HT1080 (cell line): ENCODE measurements around a stretch of chr7.

DNA sequence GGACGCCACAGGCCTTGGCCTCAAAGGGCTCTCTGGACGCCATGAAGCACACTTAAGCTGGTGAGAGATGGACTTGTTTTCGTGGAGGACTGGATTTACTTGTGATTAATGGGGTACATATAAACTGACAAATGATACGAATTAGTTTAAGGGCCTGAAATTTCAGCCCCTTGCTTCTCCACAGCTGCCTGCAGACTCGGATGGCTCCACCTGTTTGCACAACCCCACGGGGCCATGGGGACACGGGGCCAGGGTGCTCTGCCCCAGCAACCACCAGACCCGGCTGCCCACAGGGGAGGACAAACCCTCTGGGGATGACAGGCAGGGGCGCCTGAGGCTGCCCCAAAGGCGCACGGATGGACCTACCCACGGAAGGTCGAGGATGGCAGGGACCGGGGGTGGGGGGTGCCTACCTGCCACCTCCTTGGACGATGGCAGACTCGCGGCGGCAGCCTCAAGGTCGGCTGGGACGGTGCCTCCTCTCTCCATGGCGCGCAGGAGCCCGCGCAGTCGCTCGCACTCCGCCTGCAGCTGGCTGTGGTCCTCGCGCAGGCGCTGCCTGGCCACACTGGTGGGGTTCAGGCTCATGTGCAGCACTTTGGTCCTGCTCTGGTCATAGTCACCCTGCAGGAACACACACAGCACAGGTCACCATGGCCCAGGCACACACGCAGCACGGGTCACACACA lies 266.3 kb downstream of the ELFN1 start:
RAMPAGE:
- cytosol, long total RNA: no peak
- long total RNA: no peak
- nucleus, long total RNA: no peak

GRCh38 chr7:2008872-2009621 lies 223.7 kb downstream of the MAD1L1 start:
RAMPAGE:
- cytosol, long total RNA: no peak
- long total RNA: no peak
- nucleus, long total RNA: no peak

GRCh38 chr7:2082124-2082761 lies 150.5 kb downstream of the MAD1L1 start:
RAMPAGE:
- cytosol, long total RNA: no peak
- long total RNA: no peak
- nucleus, long total RNA: no peak

RAMPAGE:
- cytosol, long total RNA: no peak
- long total RNA: no peak
- nucleus, long total RNA: no peak
Measured at GRCh38 chr7:2116747-2117525, 115.8 kb downstream of the MAD1L1 start.

DNA sequence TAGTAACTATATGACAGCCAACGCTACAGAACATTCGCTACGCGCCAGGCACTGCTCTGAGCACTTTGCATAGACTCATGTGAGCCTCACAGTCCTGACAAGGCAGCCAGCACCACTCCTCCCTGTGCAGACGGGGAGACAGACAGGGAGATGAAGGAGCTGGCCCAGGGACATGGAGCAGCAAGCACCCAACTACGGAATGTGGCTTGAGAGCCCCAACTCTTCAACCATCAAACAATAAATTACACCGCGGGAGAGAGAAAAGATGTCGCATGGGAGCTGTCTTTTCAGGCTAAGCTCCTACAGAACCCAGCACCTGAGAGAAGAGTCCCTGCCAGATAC lies 18.7 kb downstream of the MAD1L1 start:
RAMPAGE:
- cytosol, long total RNA: no peak
- long total RNA: no peak
- nucleus, long total RNA: no peak

DNA sequence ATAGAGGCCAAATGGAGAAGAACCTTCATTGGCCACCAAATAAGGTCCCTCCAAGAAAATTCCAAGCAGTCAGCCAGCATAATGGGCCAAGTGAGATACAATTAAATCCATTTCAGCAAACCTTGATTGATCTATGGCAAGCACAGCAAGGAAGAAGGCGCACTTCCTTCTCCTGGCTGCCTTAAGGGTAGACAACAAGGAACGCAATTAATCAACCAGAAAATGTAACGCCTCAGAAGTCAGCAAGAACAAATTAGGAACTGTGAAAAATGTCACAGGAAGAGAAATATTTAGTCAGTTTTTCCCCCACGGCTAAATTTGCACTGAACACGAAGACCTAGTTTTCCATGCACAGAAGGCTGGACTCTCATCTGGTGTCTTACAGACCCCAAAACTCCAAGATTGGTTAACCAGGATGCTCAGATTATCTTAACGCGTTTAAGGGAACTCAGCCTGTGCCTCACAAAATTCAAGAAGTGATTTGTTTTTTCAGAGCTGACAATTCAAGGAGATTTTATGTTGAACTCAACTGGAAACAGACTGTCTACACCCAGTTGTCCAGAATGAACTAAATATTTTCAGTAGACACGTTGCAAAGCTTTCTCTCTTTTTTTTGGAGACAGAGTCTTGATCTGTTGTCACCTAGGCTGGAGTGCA lies 14.3 kb downstream of the SNX8 start:
RAMPAGE:
- cytosol, long total RNA: no peak
- long total RNA: no peak
- nucleus, long total RNA: no peak

DNA sequence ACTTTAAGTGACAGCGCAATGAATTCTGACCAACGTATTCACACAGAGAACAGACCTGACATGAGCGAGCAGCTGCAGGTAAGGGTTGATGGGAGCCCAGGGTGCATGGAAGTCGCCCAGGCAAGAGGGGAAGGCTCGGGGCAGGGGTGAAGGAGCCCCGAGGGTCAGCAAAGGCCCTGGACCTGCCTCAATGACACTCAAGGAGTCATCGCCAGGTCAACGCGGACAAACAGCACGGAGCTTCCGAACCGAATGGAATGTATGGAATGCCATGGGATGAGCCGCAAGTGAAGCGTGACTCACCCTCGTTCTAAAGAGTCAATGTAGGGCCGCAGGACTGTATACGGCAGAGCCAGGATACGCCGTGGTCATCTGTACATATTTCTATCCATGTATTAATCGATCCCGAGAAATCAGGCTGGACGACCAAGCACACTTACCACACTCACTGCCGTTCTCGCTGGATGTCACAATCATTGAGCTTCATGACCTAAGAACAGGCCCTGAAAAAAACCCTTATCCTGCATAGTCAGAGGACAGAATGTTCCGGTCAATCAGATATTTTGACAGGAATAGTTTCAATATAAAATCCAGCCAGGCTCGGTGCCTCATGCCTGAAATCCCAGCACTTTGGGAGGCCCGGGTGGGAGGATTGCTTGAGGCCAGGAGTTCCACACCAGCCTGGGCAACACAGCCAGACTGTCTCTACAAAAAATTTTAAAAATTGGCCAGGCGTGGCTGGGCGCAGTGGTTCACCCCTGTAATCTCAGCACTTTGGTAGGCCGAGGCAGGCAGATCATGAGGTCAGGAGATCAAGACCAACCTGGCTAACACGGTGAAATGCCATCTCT lies 4.3 kb downstream of the SNX8 start:
RAMPAGE:
- cytosol, long total RNA: no peak
- long total RNA: no peak
- nucleus, long total RNA: no peak

RAMPAGE:
- cytosol, long total RNA: no peak
- long total RNA: no peak
- nucleus, long total RNA: no peak
Measured at GRCh38 chr7:2405869-2406433, 2.5 kb downstream of the CHST12 start.

DNA sequence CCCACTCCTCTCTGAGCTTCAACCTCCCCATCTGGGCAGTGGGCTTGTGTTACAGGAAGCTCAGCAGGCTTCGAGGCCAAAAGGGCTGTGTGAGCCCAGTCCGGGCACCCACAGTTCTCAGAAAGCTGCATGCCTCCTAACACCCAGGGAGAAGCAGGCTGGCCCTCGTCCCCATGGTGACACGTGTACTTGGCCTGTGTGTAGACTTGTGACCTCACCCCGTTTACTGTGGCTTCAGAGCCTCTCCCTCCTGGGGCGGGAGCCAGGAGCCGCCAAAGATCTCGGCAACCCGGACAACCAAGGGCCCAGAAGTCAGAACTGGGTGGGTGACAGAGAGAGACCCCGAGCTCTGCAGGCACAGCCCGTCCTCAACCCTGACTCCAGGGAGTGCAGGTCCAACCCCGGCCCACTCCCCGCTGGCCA lies 2.3 kb upstream of the GRIFIN start:
RAMPAGE:
- cytosol, long total RNA: no peak
- long total RNA: no peak
- nucleus, long total RNA: no peak

DNA sequence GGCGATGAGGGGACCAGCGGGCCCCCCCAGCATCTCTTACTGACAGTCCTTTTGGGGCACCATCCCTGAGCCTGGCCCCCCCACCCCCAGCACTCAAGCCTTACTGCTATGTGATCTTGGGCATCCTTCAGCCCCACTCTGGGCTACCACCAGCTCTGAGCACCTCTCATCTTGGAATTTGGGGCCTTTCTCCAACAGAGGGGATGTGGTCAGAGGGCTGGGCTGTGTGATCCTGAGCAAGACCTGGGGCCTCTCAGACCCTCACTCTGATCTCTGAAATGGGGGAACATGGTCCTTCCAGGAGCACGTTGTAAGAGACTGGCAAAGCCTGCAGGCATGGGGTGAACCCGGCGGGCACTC lies 1.9 kb downstream of the LFNG start:
RAMPAGE:
- cytosol, long total RNA: no peak
- long total RNA: no peak
- nucleus, long total RNA: no peak

RAMPAGE:
- cytosol, long total RNA: no peak
- long total RNA: no peak
- nucleus, long total RNA: no peak
Measured at GRCh38 chr7:2524589-2525177, 5.1 kb downstream of the LFNG start.

RAMPAGE:
- cytosol, long total RNA: no peak
- long total RNA: no peak
- nucleus, long total RNA: no peak
Measured at GRCh38 chr7:2533503-2533857, 13.9 kb downstream of the LFNG start.

DNA sequence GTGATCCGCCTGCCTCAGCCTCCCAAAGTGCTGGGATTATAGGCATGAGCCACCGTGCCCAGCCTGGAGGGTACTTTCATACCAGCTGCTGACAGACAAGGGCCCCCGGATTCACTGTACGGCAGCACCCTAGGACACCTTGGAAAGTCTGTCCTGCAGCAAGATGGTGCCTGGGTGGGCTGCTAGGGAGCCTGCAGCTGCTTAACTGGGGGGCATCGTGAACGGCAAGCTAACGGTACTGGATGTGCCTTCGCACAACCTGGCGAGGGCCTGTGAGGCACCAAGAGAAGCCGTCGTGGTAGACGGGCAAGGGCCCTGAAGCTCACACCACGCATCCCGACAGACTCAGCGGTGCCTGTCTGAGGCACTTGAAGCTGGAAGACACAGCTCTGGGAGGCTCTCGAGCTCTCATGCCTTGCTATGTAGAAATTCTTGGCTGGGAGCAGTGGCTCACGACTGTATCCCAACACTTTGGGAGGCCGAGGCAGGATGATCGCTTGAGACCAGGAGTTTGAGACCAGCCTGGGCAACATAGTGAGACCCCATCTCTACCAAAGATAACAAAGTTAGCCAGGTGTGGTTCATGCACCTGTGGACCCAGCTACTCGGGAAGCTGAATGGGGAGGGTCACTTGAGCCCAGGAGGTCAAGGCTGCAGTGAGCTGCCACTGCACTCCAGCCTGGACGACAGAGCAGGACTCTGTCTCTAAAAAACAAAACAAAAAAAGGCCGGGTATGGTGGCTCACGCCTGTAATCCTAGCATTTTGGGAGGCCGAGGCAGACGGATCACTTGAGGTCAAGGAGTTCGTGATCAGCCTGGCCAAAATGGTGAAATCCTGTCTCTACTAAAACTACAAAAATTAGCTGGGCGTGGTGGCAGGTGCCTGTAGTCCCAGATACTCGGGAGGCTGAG lies 9.3 kb downstream of the BRAT1 start:
RAMPAGE:
- cytosol, long total RNA: no peak
- long total RNA: no peak
- nucleus, long total RNA: no peak

DNA sequence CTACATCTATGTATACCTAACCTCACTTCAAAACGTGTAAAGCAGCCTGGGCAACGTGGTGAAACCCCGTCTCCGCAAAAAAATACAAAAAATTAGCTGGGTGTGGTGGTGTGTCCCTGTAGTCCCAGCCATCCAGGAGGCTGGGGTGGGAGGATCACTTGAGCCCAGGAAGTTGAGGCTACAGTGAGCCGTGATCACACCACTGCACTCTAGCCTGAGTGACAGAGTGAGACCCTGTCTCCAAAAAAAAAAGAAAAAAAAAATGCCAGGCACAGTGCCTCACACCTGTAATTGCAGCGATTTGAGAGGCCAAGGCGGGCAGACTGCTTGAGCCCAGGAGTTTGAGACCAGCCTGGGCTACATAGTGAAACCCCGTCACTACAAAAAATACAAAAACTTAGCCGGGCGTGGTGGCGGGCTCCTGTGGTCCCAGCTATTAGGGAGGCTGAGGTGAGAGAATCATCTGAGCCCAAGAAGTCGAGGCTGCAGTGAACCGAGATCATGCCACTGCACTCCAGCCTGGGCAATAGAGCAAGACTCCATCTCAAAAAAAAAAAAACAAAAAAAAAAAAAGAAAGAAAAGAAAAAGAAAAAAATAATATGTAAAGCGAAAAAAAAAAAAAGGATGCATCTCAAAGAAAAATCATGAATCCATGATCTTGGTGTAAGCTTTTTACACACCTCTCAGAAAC lies 5.3 kb downstream of the BRAT1 start:
RAMPAGE:
- cytosol, long total RNA: no peak
- long total RNA: no peak
- nucleus, long total RNA: no peak

GRCh38 chr7:2571910-2572637 lies 13.3 kb downstream of the IQCE start:
RAMPAGE:
- cytosol, long total RNA: no peak
- long total RNA: no peak
- nucleus, long total RNA: no peak

DNA sequence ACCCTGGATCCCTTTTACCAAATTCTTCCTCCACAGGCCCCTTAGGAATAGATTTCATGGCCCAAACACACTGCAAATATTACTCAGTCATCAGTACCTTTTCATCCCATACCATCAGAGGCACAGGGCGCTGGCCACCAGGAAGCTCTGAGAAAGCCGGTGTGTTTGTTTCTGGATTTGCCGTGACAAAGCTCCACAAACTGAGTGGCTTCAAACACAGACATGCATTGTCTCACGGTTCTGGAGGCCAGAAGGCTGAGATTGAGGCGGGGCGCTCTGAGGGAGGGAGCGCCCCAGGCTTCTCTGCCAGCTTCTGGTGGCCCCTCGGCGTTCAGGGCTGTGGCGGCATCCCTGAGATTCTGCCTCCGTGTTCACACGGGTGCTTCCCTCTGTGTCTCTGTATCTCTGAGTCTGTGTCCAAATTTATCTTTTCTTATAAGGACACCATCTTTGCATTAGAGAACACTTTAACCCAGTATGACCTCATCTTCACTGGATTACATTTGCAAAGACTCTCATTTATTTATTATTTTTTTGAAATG lies 3.6 kb upstream of the TTYH3 start:
RAMPAGE:
- cytosol, long total RNA: no peak
- long total RNA: no peak
- nucleus, long total RNA: no peak

DNA sequence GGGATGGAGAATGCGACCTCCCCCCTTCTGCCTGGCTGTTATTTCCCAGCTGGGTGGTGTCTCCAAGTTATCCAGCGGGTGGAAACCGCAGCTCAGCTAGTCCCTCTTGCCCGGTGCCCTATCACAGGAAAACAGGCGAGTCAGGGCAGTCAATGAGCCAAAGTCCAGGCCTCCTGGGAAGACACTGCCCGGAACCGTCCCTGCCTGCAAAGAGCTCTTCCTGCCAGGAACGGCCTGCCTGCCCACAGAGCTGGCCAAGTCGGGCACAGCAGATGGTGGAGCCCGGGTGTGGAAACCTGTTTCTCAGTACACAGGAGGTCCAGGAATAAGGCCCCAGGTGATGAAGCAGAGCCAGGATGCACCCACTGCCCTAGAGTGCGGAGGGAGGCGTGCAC lies 1.6 kb upstream of the TTYH3 start:
RAMPAGE:
- cytosol, long total RNA: no peak
- long total RNA: no peak
- nucleus, long total RNA: no peak

DNA sequence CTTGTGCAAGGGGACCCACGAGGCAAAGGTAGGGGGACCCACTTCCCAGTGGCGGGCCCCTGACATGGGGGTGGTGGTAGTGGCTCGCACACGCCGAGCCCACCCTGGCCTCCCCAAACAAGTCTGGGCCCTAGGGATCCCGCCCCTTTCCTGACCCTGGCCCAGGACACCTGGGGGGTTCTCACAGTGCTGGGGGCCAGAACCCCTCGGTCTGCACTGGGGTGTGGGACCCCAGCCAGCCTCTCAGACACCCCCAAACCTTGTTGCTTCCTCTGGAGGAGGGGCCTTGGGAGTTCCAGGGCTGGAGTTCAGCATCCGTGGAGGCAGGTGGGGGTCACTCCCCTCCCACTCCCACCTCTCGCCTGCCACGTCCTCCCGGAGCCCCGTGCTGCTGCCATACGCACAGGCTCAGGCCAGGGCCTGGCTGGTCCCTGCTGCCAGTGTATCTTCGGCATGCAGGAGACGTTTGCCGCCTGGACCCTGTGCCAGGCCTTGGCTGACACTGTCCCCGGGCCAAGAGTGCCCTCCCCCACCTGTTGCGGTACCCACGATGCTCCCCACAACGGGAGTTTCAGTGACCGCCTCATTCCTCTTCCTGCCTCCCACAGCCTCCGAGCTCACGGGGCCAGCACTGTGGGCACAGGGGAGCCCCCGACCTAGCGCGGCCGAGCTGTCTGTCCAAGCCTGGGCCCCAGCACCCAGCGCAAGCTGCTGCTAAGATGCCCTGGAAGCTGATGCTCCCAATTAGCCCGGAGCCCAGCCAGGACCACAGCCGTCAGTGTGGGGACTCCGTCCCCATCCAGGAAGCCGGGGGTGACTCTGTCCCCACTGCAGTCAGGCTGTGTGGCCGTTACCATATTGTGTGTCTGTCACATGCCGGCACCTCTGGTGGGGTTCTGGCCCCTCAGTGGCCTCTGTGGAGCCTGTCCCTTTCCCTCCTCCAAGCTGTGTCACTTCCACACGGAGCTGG lies 7.4 kb downstream of the TTYH3 start:
RAMPAGE:
- cytosol, long total RNA: no peak
- long total RNA: no peak
- nucleus, long total RNA: no peak

GRCh38 chr7:2880775-2881214 lies 36.7 kb upstream of the GNA12 start:
RAMPAGE:
- cytosol, long total RNA: no peak
- long total RNA: no peak
- nucleus, long total RNA: no peak

RAMPAGE:
- cytosol, long total RNA: no peak
- long total RNA: no peak
- nucleus, long total RNA: no peak
Measured at GRCh38 chr7:3117876-3118286, 74.2 kb upstream of the CARD11 start.